Measurements from ENCODE around the genes TMEM97, SLC46A1 and FAM222B.

GRCh38 chr17:27812156-27812541, 11.8 kb upstream of the NOS2 start:
- RRBS: no CpG with 5 or more reads among the region's 8 CpGs

- RRBS: no CpG with 5 or more reads among the region's 3 CpGs
Observed at GRCh38 chr17:28094239-28094837, 51.9 kb downstream of the NLK start.

DNA sequence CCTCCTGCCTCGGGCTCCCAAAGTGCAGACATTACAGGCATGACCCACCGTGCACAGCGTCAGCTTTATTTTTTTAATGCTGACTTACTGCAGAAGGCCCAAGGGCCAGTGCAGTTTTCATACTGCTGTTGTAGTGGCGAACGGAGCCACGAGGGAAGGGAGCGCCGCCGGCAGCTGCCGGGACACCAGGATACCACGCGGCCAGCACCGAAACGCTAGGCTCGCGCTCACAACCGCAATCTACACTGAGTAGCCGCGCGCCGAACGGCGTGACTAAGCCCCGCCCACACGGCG, 355 bp upstream of the TMEM97 start:
- RRBS: no CpG with 5 or more reads among the region's 26 CpGs

DNA sequence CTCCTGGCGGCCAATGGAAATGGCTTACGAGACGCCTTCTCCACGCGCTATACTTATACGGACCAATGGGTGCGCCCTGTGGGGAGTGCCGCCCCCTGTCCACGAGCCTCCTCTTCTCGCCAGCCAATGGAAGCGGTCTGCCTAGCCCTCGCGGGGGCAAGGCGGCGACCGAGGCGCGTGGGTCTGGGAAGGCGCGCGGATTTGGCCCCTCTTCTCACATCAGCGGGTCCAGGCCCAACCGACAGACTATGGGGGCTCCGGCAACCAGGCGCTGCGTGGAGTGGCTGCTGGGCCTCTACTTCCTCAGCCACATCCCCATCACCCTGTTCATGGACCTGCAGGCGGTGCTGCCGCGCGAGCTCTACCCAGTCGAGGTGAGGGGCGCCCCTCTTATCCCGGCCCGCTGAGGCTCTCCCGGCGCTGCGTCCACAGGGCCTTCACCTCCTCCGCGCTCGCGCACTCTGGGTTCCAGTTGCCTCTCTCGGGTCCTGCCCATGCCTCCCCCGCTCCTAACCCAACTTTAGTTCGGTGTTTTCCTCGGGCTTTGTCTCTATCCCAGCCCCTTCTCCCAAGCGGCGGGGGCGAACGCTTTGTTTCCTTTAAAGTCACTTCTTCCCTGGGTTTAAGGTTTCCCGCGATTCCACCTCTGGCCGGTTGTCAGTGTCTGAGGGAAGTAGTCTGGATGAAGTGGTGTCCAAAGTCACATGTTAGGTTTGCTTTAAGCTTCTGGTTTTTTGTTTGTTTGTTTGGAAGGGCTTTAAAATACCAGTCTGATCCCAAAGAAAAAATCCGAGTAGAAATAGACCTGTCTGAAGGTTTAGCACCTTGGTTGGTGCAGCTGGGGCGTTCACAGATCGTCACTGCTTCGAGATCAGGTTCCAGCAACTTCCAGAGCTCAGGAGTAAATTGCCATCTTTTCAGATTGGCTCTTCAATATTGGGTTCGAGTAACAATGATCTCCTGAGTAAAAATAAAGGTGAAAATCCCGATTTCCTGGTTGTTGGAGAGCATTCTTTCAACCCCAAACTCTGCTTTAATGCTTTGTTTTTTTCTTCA, at the start of gene TMEM97:
Gene TMEM97, plus strand, starts transcription at position 209 of the 1,056 bp plus-strand sequence.
- RRBS: 3% methylated on average over 6 of the region's 58 CpGs

DNA sequence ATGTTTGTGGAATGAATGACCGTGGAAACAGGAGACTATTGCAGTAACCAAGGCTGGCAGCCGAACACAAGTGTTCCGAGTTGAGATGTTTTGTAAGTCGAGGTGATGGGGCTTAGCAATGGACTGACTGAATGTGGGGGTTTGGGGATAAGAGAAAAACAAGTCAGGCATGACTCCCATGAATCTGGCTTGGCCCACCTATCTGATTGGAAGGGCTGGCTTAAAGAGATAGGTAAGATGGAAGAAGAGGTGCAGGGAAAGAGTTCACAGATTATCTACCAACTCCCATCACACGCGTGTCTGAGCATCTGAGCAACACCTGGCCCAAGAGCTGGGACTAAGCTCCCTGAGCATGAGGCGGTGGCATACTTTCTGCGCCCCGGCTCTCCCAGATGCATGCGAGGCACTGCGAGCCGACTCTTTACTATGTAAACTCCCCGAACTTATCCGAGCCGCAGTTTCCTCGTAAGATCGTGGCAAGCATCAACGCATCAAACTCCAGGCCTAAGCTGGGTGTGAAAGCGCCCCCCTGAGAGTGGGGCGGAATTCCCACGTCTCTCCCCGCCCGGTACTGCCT, 496 bp downstream of the IFT20 start:
- RRBS: 0% methylated on average over 4 of the region's 23 CpGs

DNA sequence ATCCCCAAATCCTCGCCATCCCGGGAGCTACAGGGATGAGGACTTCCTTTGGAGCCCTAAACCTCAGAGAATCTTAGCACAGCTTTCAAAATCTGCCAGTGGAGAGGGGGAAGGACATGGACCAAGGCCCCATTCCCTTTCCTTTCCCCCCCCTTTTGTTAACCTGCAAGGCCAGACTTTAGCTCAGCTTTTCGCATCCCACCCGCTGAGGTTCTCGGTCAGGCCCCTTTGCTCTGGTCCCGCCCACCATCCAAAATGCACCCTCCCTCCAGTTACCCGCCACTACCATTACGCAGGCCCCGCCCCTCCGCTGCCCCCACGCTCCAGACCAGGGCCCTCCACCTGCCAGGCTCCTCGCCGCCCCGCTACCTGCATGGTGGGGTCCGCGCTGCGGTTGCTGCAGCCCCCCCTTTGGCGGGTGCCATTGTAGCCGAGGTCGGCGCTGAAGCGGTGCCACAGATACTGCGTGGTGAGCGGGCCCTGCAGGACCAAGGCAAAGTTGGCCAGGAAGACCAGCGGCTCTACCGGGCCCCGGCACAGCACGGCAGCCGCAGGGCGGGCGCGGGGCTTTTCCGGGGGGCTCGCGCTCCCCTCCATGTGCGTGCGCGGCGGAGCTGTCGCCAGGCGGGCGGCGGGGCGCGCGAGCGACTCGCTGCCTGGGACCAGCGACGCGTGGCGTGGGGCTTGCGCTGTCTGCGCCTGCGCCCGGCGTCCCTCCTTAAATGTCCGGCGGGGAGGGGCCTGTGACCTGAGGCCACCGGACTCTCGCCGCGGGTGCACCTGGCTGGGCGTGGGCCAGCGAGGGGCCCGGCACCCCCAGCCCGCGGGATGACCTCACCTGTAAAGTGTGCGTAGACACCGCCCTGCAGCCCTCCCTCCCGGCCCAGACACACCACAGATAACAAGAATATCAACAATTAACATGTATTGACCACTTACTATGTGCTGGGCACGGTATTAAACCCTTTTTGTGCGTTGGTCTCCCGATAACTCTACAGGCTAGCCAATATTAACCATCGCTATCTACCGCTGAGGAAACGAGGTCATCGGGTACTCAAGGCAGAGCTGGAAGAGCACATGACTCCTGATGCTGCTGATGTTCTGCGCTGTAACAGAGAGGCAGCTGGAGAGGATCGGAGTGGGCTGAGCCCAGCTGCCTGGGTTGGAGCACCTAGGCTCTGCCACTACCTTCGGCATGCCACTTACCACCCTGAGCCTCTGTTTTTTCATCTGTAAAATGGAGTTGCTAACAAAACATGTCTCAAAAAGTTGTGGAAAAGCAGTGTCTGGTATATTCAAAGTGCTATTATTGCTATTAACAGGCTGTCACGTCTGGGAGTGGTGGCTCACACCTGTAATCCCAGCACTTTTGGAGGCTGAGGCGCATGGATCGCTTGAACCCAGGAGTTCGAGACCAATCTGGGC, at the start of gene SLC46A1:
Gene SLC46A1, minus strand, starts transcription at position 695 of the 1,425 bp plus-strand sequence.
- RRBS: 3% methylated on average over 19 of the region's 85 CpGs

DNA sequence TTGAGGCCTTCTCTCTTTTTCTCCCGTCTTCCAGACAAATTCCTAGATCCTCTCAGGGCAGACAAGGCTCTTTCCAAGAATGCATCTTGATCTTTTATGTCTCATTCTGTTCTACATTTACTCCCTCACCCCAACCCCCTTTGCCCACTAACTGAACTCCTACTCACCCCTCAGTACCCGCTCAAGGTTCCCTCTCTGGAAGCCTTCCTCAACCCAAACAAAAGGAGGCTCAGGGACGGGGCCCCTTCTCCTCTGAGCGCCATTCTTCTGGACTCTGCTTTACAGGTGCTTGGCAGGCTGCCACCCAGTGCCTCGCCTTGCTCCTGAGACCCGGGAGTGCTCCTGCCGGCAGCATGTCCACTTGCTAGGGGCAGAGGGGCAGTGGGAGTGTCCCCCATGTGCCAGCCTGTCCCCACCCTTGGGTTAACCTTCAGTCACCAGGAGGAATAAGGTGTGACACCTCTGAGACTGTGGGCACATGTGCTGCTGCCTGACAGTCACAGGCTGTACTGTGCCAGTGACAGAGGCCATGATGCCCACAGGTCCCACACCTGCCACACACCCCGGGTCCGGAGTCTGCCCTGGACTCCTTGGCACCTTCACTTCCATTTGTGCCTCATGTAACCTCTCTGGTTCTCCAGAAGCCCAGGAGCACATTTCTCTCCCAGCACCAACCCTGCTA, 9.3 kb downstream of the SLC13A2 start:
- RRBS: no CpG with 5 or more reads among the region's 9 CpGs

GRCh38 chr17:28532887-28533752, 19.3 kb downstream of the UNC119 start:
- RRBS: no CpG with 5 or more reads among the region's 18 CpGs

DNA sequence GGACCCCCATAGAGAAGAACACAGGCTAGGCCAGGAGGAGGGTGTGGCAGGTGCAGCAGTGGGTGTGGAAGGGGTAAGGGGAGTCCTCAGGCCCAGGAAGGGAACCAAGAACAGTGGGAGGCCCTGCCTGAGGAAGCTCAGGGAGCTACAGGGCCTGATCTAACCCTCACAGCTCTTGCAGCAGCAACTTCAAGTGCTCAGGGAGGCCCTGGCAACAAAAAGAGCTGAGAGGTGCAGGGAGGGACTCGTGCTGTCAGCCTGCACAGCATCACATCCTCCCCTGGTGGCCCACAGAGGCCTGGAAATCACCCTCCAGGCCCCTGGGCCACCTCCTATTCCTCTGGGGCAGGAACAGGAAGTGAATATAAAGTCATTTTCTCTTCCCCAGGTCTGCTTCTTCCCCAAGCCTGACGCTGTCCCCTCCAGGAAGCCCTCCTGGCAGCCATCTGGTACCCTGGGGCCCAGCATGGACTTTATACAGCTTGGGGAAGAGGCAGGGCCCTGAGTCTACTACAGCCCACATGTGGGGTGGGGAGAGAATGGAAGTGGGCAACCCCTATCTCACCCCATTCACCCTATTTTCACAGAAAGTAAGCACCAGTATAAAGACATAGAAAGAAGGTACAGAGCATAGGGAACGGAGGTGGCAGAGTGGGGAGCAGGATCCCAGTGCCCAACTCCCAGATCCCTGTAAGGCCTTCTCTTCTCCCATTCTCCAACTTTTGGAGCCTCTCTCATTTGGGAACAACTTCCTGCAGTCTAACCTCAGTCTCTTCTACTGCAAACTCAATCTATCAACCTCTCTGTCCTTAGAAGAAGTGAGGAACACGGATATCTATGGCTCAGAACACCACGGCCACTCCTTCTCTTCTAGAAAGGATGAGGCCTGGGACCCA, 2.6 kb downstream of the UNC119 start:
- RRBS: no CpG with 5 or more reads among the region's 5 CpGs

- RRBS: no CpG with 5 or more reads among the region's 10 CpGs
Observed at GRCh38 chr17:28551854-28552226, 584 bp downstream of the UNC119 start.

GRCh38 chr17:28574485-28575078, 2.1 kb downstream of the ALDOC start:
- RRBS: no CpG with 5 or more reads among the region's 8 CpGs

- RRBS: no CpG with 5 or more reads among the region's 8 CpGs
Observed at GRCh38 chr17:28626307-28627377, 12.7 kb upstream of the RSKR start.

GRCh38 chr17:28658658-28659333, 2.9 kb downstream of the SDF2 start:
- RRBS: no CpG with 5 or more reads among the region's 42 CpGs

DNA sequence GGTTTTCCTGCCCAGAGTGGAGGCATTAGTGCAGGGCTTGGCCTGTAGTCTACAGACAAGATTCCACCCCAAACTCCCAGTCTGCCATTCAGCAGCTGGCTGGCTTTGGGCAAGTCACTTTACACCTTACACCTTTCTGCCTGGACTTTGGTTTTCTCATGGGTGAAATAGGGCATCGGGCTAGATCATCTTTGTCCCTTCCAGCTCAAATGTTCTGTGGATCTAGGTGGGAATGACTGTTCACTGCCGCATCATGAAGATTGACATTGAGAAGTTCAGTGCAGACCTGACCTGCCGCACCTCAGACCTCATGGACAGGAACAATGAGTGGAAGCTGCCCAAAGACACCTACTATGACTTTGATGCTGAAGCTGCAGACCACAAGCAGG, 16.6 kb downstream of the PROCA1 start:
- RRBS: no CpG with 5 or more reads among the region's 3 CpGs

DNA sequence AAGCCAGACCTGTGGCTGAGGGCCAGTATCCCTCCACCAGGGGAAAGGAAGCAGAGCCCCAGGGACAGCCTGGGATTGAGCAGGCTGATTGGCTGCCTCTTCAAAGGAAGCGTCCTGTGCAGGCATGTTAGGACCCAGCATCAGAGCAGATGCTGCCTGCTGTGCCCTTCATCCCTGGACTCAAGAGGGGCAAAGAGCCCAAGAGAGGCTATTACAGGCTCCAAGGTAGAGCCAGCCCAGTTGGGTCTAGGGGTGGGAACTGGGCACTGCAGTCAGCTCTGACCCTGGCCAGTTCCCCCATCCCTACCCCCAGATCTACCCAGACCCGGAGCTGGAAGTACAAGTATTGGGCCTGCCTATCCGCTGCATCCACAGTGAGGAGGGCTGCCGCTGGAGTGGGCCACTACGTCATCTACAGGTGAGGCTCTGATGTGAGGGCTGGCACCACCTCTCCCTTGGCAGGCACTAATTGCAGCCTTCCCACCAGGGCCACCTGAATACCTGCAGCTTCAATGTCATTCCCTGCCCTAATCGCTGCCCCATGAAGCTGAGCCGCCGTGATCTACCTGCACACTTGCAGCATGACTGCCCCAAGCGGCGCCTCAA, 3.8 kb downstream of the TRAF4 start:
- RRBS: no CpG with 5 or more reads among the region's 10 CpGs

- RRBS: 3% methylated on average over 14 of the region's 57 CpGs
Observed at GRCh38 chr17:28812022-28813239, 30.2 kb downstream of the FAM222B start.

GRCh38 chr17:28841735-28843089, at the start of gene FAM222B:
TSS of gene FAM222B (minus strand) at chr17:28842790.
- RRBS: 2% methylated on average over 20 of the region's 57 CpGs

DNA sequence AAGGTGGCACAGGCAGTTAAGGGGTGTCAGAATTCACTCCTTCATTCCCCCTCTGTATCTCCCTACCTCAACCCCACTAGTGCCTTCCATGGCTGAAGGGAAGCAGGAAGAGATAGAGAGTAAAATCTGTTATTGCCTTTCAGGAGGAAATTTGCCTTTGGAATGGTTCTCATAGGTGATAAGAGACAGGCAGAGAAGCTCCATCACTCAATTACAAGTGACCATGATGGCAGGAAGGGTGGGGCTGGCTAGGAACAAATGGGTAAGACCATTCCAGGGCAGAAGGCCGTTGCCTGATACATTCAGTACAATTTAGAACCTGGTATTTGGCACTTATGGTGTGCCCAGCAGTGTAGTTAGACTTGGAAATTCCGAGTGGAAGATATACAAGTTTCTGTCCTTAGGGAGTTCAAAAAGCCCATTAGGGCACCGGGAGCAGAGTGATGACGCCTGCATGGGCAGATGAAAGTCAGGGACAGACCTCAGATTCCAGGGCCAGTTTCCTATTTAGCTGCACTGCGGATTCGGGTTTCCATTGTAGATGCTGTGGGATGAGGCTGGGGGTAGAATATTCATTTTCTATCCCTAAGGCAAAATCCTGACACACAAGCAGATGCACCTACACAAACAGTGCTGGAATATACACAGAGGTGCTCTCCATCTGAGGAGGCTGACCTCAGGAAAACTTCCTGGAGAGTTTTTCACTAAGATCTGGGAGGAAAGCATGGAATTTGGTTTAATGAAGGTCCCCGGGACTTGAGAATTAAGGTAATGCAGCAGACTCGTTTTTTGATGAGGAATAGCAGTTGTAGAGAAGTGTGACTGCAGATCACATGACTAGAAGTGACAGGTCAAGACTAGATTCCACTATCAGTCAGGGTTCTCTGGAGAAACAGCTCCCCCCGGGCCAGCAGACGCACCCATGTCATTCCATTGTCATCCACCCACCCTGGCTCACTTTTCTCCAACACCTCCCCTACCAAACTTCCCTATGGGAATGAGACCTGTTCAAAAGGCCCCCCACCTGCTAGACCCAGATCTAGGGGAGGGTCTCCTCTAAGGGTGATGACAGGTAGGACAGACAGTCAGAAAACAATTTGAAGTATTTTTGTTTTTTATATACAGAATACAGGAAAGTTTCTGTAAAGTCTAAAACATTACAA, 1.7 kb upstream of the DHRS13 start:
- RRBS: no CpG with 5 or more reads among the region's 10 CpGs

GRCh38 chr17:28913430-28914266, 10.8 kb upstream of the DHRS13 start:
- RRBS: no CpG with 5 or more reads among the region's 8 CpGs

Data from mononuclear cell (primary cell).